Rectum (tissue), 1 donor: ENCODE measurements around the gene VIT.

GRCh38 chr2:33797602-33798049 is 198.5 kb upstream of the FAM98A start:
- PRO-cap: no peak

- PRO-cap: bidirectional peak, plus-strand start at chr2:36357206, minus-strand start at chr2:36357127; bidirectional peak, plus-strand start at chr2:36357440, minus-strand start at chr2:36357394; bidirectional peak, plus-strand start at chr2:36357707, minus-strand start at chr2:36357718; bidirectional peak, plus-strand start at chr2:36357749, minus-strand start at chr2:36357807
Measured at GRCh38 chr2:36356946-36357889, 1.6 kb downstream of the CRIM1 start.

- PRO-cap: no peak
Measured at GRCh38 chr2:36357890-36358294, 2.3 kb downstream of the CRIM1 start.

DNA sequence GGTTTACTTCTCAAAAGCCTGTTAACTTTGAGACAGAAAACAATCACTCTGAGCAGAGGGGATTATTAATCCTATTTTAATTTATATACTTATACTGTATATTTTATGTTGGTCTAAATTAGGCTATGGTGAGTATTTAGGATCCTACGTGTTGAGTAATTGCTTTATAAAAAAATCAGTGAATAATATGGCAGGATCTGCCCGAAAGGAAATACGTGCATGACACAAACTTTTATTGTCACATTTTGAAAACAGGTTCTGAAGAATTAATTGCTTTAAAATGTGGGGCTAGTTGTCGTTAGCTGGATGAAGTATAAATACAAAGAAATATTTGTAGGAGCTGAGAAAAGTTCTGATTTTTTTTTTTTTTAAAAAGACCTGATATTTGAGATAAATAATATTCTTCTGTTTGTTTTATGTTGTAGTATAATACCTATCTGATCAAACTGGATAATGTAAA is 54.6 kb downstream of the FEZ2 start:
- PRO-cap: no peak

- PRO-cap: no peak
Measured at GRCh38 chr2:36544992-36545513, 52.9 kb downstream of the FEZ2 start.

DNA sequence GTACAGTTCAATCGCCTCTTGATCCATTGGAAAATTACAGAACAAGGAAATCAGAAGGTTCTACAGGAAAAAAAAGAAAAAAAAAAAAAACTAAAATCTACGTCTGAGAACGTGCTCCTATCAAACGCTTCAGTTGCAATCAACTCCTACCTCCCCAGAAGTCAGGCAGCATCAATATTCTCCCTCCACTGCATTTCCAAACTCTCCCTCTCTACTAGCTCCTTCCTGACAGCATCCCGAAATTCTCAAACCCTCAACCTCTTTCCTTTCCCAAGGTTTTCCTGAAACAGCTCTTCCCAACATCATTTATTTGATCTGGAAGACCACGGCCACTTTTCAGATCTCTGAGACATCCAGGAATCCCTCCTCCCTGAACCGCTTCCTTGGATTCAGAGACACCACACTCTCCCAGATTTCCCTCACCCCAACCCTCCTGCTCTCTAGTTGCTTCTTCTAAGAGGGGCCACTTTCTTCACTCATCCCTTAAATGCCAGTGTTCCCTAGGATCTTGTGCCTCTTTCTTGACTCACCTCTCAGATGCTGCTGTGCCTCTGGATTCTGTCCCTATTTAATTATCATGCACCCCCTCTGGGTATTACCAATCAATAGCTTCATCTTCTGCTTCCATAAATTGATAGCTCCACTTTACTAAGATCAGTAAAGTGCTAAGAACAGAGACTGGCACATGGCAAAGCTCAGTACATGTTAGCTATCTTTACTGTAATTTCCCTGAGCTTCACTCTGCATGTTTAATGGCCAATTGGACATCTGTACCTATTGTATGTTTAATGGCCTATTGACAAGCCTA is 34.3 kb downstream of the FEZ2 start:
- PRO-cap: no peak

GRCh38 chr2:36696634-36696902 is at the start of gene VIT:
Gene VIT (plus strand): TSS chr2:36696707.
- PRO-cap: no peak

DNA sequence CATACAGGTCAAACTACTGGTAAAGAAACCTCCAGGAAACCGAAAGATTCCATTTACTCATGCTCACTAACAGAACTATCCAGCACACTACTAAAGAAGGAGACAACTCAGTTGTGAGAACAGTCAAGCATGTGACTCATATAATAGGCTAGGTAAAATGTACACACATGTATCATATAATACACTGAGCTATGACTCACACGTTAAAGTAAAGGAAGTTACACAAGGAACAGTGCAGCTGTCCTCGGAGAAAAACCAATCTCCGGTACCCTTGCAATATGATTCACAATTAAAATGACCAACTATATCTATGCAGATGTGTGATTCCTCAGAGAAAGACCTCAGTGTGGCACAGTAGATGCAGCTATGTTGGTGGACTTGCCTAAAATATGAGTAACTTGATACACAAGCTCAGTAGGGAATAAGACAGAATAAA is 76.5 kb downstream of the STRN start:
- PRO-cap: bidirectional peak, plus-strand start at position 237 of the sequence, minus-strand start at position 68 of the sequence

GRCh38 chr2:36921204-36922018 is 44.9 kb downstream of the STRN start:
- PRO-cap: no peak

- PRO-cap: no peak
Measured at GRCh38 chr2:37141334-37141776, 15.4 kb downstream of the EIF2AK2 start.

DNA sequence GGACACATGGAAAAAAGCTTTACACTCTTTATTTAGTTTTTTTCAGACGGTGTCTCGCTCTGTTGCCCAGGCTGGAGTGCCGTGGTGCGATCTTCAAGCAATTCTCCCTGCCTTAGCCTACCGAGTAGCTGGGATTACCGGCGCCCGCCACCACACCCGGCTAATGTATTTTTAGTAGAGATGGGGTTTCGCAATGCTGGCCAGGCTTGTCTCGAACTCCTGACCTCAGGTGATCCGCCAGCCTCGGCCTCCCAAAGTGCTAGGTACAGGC is 11.3 kb upstream of the EIF2AK2 start:
- PRO-cap: no peak

GRCh38 chr2:37225894-37226687 is 5.3 kb downstream of the CEBPZ start:
- PRO-cap: no peak

- PRO-cap: no peak
Measured at GRCh38 chr2:37318343-37318999, 6.2 kb downstream of the PRKD3 start.

DNA sequence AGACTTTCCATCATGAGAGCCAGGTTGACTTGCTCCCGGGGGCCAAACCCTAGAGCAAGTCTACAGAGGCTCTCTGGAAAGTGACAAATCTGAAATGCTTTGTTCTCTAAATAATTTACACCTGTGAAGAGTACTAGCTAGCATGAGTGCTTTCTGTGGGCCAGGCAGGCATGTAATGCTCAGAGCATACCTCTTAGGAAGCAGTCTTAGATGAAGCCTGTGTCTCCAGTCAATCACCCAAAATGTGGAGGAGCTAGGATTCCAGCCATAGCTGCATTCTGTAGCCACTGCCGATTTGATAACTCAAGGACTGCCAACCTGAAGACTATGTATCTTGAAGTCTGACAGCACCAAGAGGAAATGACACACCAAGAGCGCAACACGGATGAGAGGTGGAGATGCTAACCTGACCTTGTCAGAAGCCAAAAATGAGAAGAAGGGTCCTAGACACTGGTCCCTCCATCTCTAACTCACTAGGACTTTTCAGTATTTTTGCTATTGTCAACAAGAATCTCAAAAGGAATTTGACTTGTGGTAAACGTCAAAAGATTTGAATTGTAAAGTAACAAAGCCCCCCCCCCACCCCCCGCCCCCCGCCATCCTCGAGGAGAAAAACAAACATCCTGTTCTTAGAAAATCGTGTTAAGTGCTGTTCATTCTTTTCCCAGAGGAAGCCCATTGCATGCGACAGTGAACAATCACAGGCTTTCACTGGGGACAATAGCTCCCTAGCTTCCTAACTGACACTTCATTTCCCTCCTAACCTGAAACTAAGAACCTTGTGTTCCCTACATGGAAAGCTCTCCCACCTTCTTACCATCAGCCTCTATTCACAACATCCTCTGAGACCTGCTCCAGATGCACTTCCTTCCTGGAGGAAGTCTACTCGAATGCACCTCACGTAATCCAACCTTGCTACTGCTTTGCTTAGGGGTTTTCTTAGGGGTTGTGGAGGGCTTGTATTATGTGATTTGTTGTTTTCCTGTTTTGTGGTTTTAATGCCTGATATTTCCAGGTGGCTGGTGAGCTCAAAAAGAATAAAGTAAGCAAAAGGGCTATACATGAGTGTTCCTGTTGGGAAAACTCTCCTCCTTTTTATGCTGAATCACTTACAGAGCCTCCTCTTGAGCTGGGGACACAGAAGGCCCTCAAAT is 14.7 kb downstream of the CDC42EP3 start:
- PRO-cap: no peak

GRCh38 chr2:37753646-37754254 is 82.3 kb upstream of the CDC42EP3 start:
- PRO-cap: unidirectional peak, plus-strand start at chr2:37754047

DNA sequence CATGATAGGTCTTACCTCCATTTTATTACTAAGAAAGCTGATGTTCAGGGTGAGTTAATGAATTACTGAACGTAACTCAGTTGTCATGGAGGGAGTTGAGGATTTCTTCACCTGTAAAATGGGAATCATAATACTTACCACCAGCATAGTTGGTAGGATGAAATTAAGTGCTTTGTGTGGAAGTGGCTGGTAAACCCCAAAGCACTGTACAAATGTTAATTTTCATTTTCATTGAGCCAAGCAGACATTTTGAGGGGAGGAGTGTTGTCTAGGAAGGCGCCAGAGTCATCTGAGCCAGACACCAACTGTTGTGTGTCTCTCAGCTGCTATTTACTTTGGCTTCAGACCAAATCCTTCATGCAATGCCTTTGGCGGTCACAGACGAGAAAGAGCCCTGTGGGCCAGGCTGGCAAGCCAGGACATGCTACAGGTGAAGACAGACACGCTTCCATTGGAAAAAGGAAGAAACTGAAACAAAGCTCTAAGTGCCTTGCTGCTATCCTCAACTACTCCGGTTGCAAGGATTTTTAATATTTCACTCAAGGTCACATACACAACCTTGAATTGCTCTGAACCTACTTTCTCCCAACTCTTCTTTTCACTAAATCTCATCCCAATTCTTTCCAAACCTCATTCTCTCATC is 115.4 kb upstream of the CDC42EP3 start:
- PRO-cap: bidirectional peak, plus-strand start at position 422 of the sequence, minus-strand start at position 291 of the sequence

DNA sequence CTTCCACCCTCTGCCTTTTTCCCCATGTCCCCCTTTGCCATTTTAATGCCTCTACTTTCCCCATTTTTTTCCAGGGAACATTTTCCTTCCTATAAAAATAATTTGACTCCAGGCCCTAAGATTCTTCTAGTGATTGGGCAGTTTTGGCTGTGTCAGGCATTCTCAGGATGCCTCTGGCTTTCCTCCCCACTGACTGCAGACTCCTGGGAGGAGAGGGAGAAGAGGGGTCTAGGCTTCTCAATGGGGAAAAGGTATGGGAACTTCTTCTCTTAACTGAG is 126.5 kb upstream of the RMDN2 start:
- PRO-cap: no peak

DNA sequence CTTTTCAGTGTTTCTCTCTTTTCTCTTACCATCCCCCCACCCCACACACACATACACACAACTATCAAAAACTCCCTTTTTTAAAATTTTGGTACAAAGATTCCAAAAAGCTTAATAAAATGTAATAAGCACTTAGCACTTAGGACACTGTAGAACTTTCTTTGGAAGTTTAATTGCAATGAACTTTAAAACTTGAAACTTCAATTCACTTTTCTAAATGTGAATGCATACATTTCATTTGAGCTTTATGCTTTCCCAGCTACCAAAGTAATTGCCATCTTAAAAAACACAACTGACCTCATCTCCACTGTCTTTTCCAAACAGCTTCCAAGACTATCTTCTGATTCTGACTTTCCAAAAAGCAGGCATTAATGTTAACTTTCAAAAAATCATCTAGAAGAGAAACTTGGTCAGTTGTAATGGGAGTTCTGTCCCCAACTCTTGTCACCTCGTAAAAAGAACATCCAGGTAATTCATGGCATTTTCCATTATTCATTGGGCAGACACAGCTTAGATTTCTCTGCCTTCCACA is 7.0 kb downstream of the CYP1B1 start:
- PRO-cap: no peak

DNA sequence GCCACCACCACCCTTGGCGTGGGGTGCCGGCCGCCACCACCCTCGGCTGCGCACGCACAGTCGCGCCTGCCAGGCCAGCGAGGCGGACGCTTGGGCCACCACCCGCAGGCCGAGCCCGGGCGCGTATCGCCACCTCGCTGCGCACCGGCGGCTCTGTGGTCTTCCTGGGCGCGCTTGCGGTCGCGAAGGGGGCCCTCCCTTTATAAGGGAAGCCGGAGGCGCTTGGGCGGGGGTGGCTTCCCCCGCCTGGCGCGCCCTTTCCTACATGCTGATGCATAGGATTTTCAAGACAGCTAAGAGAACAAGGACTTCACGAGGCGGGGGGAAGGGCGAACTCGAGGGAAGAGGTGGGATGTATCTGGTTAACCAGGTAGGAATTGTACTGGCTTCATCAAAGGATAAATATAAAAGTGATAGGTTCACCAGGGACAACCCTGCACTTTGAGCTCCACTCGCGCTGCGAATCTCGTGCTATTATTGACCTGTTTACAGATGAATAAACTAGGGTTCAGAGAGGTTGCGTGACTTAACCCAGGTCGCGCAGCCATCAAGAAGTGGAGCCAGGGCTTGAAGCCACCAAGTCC is 1.3 kb upstream of the CYP1B1 start:
- PRO-cap: bidirectional peak, plus-strand start at position 59 of the sequence, minus-strand start outside the sequence; unidirectional peak, minus-strand start at position 176 of the sequence

DNA sequence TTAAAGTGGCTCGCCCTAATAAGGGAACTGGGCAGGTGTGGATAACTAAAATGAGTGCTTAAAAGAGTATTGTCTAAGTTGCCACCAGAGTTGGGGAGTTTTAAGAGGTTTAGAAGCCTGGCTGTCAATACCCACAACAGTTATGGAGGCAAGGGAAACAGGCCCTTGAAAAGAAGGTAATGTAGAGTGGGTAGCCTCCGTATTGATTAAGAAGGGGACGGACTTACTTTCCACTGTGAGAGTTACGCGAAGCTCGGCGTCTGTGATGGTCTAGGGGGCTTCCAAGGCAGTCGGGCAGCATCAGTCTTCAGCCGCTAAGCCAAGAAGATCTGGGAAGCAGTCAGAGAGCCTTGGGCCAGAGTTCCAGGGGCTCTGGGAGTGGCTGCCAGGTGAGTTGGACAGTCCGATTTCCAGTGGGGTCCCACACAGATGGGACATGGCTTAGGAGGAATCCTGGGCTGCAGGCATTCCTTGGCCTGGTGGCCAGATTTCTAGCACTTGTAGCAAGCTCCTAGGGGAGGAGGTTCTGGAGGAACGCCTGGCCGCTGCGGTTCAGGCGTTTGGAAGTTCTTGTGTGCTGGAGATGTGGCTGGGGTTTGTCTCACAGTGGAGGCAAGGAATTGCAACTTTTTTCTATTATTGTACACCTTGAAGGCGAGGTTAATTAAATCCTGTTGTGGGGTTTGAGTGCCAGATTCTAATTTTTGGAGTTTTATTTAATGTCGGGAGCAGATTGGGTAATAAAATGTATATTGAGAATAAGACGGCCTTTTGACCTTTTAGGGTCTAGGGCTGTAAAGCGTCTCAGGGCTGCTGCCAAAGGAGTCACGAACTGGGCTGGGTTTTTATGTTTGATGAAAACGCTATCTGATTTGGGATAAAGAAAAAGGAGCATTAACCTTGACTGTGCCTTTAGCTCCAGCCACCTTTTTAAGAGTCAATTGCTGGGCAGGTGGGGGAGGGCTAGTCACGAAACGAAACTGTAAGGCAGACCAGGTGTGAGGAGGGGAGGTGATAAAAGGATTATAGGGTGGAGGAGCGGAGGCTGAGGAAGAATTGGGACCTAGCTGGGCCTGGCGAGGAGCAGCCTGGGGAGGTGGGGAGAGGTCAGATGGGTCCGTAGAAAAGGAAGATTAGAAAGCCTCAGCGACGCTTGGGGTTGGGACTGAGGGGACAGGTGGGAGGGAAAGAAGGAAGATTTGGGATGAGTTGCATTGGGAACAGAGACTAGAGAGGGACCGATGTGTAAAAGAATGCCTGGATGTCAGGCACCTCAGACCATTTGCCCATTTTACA is 8.2 kb upstream of the CYP1B1 start:
- PRO-cap: no peak